ENCODE measurements around the genes CRYBB3 and MYO18B.

DNA sequence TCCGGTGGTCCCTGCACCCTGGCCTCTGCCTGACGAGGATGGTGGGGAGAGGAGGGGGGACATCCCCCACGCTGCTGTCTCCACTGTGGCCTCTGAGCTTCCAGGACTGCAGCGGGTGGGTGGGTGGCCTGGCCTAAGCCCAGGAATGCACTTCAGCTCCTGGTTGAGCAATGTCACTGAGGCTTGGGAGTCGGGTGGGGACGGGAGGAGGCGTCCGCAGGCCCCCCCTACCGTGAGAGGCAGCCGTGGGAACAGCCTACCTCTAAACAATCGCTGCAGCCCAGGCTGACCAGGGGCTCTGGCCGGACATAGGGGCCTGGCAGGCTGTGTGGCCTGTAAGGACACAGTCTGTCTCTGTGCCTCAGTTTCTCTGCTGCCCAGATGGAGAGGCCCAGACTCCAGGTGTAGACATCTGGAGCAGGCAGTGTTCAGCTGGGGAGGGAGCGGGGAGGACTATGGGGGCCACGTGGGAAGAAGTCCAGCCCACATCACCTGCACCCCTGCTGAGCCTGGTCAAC is 28.5 kb downstream of the GGT1 start:
- PRO-cap, 2 experiments: no peak in any of the 2 experiments

DNA sequence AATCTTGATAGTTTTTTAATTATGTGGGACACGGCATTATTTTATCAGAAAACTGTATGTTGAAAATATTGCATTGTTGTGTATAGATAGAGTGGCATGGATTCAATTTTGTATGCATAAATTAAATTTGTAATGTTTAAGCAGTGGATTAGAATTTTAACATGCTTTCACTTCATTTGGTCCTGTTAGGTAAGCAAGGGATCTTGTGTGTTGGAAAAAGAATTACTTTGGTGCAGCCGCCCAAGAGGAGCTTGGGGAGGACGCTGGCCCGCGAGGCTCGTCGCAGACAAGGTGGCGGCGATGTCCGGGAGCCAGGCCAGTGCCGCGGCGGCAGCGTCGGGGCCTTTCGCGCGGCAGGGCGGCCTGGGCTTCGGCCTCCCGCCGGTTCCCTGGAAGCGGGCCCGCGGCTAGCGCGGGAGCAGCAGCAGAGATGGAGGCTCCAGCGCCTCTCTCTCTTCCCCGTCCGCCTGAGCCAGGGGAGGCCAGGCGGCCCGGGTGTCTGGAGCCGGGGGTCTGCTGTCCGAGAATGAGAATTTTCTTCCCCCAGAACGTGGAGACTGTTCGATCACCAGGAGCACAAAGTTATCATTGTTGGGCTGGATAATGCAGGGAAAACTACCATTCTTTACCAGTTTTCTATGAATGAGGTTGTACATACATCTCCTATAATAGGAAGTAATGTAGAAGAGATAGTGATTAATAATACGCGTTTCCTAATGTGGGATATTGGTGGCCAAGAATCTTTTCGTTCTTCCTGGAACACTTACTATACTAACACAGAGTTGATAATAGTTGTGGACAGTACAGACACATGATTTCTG is 82.8 kb downstream of the GGT1 start:
- PRO-cap, 2 experiments: no peak in any of the 2 experiments

GRCh38 chr22:24728819-24729434 is 45.6 kb downstream of the PIWIL3 start:
- PRO-cap, 2 experiments: no peak in any of the 2 experiments

GRCh38 chr22:24952111-24952505 is 408 bp upstream of the KIAA1671 start:
- PRO-cap, 2 experiments: no peak in any of the 2 experiments

- PRO-cap, 2 experiments: no peak in any of the 2 experiments
These were observed 21.3 kb downstream of the KIAA1671 start for GRCh38 chr22:24973721-24974321.

DNA sequence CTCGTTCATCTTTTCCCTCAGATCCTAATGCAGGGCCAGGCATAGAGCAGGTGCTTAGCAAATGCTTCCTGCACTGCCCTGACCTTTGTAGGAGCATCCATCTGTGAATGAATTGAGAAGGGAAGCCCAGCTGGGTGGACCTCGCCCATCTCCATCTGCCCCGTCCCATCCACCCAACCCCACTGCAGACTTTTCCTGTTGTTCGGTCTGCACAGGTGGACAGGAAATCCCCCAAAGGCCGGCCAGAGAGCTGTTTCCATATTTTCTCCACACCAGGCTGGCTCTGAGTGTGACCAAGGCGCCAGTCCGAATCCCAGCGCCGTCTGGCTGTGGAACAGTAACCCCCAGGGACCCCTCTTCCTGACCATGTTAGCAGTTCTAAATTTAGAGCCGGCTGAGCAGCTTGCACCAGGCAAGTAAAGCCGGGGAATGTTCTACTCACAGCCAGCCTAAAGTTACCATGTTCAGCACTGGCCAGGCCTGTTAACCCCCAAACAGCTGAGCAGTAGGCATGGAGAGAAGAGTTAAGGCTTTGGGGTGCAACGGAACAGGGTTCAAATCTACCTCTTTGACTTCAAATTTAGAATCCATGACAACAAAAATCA is 113.1 kb upstream of the CRYBB3 start:
- PRO-cap, 2 experiments: no peak in any of the 2 experiments

- PRO-cap, 2 experiments: no peak in any of the 2 experiments
These were observed 49.3 kb upstream of the CRYBB3 start for GRCh38 chr22:25150396-25150767.

DNA sequence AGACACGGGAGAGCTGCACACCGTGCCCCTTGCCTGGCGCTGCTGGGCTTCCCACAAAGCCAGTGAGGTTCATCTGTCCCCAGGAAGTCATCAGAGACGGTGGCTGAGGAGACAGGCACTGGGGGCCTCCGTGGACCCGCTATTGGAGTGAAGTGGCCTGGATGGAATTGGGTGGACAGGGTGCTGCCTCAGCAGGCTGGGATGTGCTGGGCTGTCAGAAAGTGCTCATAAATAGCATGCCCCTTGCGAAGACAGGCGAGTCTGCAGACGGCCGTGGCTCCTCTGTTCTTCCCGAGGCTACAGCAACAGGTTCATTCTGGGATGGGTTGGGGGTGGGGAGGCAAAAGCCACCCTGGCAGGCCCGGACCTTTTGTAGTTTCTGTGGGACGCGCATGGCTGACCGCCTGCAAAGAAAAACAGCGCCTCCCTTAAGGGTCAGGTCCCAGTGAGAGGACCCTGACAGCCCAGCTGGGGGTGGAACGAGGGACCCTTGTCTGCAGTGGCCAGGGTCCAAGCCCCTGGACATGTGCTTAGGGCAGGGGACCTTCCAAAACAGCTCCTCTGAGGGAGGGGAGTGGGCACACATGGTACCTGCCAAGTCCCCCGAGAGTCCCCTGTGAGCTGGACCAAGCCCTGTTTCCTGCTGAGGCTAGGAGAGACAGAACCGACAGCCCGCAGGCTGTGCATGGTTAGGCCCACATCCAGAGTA is at the start of gene CRYBB3:
TSS of gene CRYBB3 (plus strand) at position 258 of the 709 bp plus-strand sequence.
- PRO-cap, 2 experiments: no peak in any of the 2 experiments

- PRO-cap, 2 experiments: no peak in any of the 2 experiments
These were observed 130.5 kb downstream of the CRYBB2 start for GRCh38 chr22:25349880-25350426.

DNA sequence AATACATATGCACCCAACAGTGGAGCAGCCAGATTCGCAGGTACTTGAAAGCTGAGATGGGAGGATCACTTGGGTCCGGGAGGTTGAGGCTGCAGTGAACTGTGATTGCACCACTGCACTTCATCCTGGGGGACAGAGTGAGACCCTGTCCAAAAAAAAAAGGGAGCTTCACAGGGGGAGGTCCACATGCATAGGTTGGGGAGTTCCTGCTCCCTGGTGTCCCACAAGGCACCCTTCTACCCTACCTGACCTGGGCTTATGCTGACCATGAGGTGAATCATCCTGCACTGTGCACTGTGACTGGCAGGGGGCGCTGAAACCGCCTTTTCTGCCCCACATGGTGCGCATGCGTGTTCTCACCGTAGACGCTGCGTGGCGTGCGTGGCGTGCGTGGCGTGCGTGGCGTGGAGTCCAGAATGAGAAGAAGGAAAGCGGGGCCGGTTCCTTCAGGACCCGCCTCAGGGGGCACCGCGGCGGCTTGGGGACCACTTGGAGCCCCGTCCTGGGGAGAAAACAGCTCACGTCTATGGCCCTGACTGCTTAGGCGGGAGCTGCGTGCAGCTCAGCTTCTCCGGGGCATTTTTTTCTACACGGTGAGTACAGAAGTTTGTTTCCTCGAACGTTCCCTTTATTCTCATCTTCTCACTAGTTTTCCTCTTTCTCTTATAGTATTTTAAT is 116.6 kb upstream of the GRK3 start:
- PRO-cap, 2 experiments: peak in 2 of 2 experiments; most common plus-strand start position 414 of the sequence (in 2)

DNA sequence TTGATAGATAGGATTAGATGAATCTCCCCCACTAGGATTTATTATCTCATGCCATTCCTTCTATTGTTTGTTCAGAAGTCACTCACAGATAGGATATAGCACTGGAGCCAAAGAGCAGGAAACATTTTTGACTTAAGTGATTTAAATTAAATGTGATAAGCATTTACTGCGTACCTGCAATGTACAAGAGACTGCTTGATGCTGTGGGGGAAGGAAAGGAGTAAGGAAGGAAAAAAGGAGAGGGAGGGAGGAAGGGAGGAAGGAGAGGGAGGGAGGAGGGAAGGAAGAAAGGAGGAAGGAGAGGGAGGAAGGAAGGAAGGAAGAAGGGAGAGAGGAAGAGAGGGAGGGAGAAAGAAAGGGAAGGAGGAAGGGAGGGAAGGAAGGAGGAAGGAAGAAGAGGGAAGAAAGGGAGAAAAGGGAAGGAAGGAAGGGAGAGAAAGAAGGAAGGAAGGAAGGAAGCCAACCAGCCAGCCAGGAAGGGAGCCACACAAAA is 44.1 kb upstream of the MYO18B start:
- PRO-cap, 2 experiments: no peak in any of the 2 experiments

DNA sequence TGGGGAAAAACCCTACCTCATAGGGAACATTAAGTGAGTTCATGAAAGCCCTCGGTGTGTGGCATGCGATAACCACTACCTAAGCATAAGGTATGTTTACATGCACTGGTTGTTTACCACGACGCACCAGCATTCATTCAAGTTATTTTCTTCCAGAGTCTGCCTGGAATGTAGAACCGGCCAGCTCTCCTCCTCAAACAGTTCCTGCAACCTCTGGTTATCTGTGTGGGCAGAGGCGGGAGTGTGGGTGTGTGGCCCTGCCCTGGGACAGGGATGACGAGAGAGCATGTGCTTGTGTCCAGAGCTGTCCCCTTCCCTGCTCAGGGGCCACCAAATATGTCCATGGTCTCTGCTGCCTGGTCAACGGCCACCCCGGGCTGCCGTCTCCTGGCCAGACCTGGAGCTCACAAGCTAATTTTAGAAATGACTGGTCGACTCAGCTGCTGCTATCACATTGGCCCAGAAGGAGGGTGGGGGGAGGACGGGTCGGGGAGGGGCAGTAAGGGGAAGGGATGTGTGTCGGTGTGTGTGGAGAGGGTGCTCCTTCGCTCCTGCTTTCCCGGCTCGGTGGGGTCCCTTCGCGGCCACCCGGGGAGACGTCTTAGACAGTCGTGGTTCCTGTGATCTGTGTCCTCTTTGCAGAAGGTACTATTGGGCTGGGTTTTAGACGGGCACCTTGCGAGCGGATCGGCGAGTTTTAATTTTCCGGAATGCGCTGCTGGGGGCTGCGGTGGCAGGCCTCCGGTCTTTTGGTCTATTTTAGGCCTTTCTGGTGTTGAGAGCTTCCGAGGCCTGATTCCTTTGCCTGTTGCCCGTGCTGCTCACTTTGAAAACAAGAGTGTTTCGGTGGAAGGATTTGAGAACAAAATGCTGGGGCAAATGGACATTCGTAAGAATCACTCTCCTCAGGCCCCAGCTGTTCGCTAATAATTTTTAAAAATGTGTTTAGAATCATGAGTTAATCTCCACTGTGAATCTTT is at the start of gene MYO18B:
TSS of gene MYO18B (plus strand) at position 540 of the 980 bp plus-strand sequence.
- PRO-cap, 2 experiments: no peak in any of the 2 experiments

DNA sequence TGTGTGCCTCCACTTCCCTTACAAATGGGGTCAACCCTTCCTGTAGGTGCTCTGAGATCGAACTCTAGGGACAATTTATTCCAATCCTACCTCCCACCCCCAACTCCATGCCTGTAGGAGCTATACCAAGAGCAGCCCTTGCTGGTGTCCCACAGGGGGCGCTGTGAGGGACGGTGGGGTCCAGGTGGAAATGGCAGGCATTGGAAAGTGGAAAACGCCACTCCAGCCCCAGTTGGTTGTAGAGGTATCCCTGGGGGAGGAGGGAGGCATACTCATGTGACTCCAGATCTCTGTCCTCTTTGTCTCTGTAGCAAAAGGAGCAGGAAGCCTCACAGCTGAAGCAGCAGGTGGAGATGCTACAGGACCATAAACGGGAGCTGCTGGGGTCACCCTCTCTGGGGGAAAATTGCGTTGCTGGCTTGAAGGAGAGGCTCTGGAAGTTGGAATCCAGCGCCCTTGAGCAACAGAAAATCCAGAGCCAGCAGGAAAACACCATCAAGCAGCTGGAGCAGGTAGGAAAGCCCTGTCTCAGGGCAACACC is 161.4 kb downstream of the MYO18B start:
- PRO-cap, 2 experiments: no peak in any of the 2 experiments

DNA sequence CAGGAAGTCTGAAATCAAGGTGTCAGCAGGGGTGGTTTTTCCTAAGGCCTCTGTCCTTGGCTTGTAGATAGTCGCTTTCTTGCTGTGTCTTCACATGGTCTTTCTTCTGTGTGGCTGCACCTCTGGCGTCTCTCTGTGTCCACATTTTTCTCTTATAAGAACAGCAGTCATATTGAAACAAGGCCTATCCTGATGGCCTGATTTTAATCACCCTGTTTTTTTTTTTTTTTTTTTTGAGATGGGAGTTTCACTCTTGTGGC is 137.0 kb upstream of the SEZ6L start:
- PRO-cap, 2 experiments: no peak in any of the 2 experiments

GRCh38 chr22:26066488-26066898 is 102.8 kb upstream of the SEZ6L start:
- PRO-cap, 2 experiments: no peak in any of the 2 experiments

DNA sequence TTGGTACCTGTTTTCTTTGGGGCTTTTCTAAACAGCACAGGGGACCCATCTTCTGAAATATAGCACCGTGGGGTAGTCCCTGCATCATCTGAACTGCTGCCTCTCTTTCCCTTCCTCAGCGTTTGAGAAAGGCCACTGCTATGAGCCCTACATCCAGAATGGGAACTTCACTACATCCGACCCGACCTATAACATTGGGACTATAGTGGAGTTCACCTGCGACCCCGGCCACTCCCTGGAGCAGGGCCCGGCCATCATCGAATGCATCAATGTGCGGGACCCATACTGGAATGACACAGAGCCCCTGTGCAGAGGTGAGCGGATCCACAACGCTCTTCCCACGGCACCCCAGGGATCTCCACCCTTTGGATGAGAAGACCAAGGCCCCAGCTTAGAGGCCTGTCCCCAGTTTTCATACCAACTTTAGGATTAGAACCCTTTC is 117.4 kb upstream of the ASPHD2 start:
- PRO-cap, 2 experiments: no peak in any of the 2 experiments

- PRO-cap, 2 experiments: no peak in any of the 2 experiments
These were observed 7.8 kb downstream of the ASPHD2 start for GRCh38 chr22:26436788-26437372.

DNA sequence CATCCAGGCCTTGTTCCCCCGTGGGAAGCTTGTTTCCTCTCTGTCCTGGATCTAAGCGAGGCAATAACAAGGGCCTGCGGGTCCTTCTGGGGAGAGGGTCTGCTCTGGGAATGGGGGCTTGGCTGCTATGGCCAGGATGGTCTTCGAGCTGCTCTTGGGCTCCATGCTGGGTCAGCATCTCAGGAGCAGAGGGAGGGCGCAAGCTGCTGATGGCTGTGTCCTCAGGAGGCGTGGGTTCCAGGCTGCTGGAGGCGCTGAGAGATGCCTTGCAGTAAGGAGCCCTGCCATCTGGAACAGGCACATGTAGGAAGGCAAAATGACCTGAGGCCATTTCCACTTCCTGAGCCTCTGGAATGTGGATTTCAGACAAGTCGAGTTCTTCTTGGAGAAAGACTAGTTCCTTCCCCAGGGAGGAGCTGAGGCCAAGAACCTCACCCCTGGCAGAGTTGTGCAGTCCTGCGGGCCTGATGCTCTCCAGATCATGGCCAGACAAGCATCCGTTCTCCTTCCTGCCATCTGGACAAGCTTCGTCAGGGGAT is 19.4 kb downstream of the HPS4 start:
- PRO-cap, 2 experiments: no peak in any of the 2 experiments

DNA sequence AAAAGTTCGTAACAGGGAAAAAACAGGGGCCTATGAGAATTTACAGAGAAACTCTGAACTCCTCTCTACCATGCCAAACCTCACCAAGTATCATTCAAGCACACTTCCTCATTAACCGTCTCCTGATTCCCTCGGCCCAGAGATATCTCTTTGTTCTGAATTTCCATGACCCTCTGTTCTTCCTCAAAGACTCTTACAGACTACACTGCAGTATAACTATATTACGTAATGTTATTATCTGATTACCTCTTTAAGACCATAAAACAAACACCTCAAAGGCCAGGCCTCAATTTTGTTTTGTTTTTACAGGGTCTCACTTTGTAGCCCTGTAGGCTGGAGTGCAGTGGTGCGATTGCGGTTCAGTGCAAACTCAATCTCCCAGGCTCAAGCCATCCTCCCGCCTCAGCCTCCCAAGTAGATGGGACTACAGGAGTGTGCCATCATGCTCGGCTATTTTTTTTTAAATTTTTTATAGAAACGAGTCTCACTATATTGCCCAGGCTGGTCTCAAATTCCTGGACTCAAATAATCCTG is 3.6 kb downstream of the HPS4 start:
- PRO-cap, 2 experiments: no peak in any of the 2 experiments

DNA sequence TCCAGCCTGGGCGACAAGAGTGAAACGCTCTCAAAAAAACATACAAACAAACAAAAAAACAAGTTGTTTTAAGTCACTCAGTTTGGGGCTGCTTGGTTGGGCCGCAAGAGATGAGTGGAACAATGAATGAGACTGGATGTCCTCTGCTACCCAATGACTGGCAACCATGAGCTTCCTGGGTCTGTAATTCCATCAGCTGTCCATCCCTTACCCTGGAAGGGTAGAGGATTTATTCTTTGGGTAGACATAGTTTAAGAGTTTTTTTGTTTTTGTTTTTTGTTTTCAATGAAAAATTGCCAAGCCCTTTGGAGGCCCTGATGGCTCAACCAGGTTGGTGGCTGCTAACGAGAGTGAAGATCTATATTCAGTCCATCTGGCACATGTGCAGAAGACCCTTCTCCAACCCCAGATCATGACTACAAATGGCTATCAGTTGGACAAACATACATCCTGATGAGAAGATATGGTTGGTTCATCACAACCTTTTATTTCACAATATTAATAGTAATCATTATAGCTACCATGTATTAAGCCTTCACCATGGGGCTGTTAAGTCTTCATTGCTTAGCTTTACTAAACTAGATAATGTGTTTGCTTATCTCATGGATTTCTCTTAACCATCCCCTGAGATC is 9.4 kb upstream of the TFIP11 start:
- PRO-cap, 2 experiments: no peak in any of the 2 experiments